Measurements from ENCODE around the genes CNNM1, SLC25A28, DNMBP and HIF1AN.

DNA sequence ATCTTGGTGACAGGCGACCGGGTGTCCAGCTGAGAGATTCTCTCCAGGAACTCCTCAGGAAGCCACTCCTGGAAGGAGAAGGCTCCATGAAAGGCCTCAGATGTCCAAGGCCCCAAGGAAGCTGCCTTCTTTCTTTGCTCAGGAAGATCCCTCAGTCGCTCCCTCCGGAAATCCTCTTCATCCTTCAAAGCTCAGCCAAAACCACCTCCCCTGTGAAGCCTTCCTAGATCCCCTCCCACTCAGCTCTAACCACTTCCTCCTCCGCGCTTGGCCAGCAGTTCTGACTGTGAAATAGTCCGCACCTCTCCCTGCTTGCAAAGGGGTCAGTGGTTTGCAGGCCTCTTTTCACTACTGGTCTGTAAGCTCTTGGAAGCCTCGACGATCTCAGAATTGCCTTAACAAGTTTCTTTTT, 24.0 kb downstream of the PYROXD2 start:
- RRBS = 86% methylated on average over 2 of the region's 9 CpGs

- RRBS = no CpG with 5 or more reads among the region's 12 CpGs
Measured at GRCh38 chr10:98403202-98403749, 11.7 kb downstream of the PYROXD2 start.

- RRBS = no CpG with 5 or more reads among the region's 7 CpGs
Measured at GRCh38 chr10:98444236-98444685, 2.5 kb downstream of the HPS1 start.

DNA sequence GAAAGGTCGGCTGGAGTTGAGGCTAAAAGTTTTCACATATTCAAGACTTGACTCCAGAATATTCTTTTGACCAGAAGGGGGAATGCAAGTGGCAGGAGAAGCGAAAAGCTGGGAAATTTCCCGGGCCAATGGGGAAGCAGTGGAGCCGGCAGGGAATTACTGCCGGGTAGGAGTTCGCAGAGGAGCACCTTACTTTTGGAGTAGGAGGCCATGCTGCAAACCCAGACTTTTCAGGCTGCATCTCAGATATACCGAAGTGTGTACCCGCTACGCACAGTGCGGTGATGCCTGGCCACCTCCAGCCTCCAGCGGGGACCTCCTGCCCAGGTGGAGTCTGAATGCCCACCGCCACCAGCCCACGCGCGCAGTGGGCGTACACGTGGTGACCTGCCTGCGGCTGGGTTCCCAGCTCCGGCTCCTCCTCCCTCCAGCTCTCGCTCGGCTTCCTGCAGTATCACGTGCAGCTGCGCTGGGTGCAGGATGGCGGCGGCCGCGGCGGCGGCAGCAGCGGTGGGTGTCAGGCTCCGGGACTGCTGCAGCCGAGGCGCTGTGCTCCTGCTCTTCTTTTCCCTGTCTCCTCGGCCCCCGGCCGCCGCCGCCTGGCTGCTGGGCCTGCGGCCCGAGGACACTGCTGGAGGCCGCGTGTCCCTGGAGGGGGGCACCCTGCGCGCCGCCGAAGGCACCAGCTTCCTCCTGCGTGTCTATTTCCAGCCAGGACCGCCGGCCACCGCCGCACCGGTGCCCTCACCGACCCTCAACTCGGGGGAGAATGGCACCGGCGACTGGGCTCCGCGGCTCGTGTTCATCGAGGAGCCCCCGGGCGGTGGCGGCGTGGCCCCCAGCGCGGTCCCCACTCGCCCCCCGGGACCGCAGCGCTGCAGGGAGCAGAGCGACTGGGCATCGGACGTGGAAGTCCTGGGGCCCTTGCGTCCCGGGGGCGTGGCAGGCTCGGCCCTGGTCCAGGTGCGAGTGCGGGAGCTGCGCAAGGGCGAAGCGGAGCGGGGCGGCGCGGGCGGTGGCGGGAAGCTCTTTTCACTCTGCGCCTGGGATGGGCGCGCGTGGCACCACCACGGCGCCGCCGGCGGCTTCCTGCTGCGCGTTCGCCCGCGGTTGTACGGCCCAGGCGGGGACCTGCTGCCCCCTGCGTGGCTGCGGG, at the start of gene CNNM1:
TSS of gene CNNM1 (plus strand) at position 449 of the 1,156 bp plus-strand sequence.
- RRBS = 20% methylated on average over 42 of the region's 106 CpGs

- RRBS = no CpG with 5 or more reads among the region's 6 CpGs
Measured at GRCh38 chr10:99395062-99395671, 35.3 kb downstream of the GOT1 start.

DNA sequence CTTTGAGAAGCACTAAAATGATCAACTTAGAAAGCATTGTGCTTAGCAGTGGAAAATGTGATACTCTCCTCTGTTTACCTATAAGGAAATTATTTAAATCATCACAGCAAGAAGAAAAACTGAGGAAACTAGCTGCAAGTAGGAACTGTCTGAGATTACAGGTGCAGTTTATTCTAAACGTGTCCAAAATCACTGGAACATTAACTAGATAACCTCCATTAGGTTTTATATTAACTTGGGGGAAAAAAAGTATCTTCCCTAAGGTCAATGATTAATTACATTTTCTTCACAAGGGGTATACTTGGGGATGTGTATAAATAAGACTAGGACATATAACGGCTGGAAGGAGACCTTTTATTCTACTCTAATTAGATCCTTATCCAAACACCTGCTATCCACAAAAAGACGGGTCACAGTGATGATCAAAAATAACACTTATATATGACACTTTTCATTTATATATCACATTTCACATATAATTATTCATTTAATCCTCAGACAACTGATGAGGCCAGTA, 3.7 kb downstream of the GOT1 start:
- RRBS = no CpG with 5 or more reads among the region's 3 CpGs

DNA sequence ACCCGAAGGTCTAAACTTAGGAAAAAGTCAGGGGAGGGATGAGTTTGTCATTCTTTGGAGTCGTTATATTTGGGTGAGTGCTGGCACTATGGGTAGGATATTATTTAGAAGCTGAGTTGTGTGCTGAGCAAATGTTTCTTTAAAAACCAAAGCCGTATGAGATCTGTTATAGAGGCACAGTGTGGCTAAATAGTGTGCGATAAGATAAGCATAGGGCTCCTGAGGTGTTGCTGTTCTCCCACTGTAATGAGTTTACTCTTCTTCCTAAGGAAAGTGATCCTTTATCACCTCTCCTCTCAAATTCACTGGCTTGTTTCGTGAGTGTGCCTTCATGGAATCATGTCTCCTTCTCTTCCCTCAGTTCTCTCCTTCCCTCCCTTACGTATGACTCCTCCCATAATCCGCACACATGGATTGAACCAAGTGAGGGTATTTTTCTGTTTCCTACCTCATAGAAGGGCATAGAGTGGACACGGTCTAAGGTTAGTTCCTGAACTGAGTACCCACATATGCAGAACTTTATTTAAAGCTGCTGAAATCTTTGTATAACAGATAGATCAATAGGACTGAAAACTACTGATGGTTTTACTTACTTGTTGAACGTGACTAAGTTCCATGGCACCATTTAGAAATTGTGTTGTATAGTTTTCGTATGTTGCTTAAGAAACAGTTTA, 4.0 kb upstream of the GOT1 start:
- RRBS = no CpG with 5 or more reads among the region's 10 CpGs

- RRBS = 71% methylated on average over 10 of the region's 31 CpGs
Measured at GRCh38 chr10:99522566-99523258, 10.0 kb upstream of the NKX2-3 start.

DNA sequence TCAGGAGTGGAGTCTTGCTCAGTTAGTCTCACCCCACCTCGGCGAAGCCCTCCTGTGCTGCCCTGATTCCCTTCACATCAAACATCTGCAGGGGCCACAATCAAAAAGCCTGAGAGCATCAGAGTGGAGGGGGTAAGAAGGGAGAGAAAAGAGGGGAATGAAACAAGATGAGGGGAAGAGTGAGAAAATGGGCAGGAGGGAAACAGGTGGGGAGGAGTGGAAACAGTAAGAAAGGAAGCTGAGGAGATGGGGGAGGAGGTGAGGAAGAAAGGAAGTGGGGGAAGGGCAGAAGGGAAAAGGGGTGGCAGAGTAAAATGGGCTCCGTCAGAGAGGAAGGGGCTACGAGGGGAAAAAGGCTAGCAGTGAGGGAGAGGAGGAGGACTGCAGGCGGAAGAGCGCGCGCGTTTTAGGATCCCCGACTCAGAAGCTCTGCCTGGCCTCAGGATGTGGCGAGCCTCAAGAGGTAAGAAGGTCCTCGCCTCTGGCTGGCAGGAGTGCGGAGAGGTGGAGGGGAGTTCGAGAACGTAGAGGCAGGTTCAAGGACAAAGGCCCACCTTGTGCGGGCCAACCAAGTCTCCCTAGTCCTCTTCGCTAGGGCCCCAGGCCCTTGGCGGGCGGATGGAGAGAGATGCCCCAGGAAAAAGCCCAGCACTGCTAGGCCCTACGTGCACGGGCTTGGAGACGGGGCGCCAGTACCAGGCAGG, 5.8 kb upstream of the NKX2-3 start:
- RRBS = no CpG with 5 or more reads among the region's 23 CpGs

DNA sequence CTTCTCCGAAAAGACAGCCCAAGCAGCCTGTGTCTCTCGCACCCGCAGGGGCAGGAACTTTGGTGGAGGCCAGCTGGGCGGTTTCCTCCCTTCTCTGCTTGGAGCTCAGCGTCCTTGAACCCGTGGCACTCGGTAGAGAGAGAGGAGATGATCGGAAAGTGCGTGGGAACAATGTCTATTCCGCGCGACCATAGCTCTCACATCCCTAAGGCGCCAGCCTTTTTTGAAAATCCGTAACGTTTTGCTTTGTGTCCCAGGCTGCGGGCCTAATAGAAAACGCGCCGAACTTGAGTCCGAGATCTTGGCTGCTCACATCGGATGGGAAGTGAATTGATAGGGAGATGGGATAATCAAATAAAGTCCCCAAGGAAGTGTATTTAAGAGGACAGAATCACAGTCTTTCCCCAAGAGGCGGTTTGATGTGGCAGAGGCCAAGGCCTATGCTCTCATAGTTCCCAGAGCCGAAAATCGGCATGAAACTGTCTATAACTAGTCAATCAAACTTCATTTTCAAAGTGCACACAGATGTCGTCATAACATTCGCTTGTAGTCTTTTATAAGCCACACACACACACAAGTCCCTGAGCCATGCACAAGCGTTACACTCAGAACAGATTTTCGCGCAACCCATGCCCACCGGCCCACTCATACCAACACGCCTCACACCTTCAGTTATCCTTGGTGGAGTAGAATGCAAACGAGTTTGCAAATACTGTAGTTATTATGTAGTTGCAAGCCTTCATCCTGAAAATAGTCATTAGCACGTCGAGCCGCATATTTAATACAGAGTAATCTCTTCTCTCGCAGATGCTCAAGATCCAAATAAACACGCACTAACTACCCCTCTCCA, 1.4 kb downstream of the NKX2-3 start:
- RRBS = no CpG with 5 or more reads among the region's 37 CpGs

DNA sequence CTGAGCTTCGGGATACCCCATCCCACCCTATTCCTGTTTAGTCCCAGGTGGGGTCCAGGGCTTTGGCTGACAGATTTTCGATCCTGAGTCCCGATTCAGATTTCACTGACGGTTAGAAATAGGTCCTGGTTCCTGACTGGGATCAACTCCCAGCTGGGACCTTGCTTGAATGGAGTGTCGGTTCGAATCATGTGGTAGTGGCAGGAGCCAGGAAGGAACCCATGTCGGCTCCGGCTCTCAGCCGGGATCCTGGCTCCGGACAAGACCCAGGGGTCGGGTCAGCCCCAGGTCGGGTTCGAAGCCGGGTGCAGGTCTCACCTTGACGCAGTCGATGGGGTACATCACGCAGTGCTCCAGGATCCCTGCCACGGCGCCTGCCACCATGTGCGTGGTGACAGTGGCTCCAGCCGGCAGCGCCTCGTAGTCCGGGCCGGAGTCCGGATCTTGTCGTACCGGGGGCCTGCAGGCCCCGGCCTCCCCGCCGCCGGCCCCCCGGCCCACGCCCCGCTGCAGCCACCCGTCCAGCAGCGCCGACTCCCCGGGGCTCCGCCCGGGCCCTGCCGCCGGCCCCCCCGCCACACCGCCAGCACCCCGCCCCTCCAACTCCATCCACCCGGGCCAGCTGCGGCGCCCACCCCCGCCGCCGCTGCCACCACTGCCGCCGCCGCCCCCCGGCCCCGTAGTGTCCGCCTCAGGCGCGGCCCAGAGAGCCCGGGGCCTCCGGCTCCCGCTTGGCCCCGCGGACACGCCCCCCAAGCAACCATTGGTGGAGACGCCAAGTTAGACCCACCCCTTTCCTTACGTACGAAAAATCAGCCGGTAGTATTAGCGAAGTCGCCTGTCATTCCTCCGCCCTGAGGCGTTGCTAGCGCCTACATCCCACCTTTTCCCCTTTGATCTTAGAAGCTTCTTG, at the start of gene SLC25A28:
TSS of gene SLC25A28 (minus strand) at position 713 of the 913 bp plus-strand sequence.
- RRBS = 2% methylated on average over 43 of the region's 75 CpGs

DNA sequence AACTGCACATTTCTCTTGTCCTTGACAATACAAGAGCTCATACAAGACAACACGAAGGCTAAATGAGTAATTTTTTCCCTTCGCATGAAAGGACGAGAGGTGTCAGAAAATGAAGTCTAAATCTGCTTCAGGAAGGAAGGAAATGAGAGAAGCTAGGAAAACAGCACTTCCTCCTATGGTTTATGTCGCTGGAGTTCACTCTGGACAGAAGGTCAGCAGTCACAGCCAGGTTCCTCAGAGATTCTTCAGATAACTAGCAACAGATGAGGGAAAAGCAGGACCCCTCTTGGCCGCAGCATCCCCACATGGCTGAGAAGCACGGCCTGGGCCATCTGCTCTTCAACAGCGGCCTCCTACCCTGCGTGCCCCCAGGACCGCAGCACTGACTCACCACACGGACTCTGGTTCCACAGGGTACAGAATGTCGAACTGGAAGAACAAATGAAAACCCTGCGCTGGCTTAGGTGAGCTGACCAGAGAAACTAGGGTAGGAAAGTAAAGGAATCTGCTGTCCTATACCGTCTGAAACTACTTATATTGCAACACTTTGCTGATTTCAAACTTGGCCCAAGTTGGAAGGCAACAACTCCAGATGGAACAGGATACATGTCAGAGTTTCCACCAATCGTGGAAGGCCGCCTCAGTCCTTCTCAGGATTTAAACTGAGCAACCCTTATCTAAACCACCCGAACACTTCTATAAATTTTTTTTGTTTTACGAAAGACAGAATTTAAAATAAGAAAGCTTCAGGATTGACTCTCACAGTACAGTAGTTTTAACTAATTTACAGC, 26.3 kb downstream of the DNMBP start:
- RRBS = no CpG with 5 or more reads among the region's 17 CpGs

GRCh38 chr10:100009769-100010373, at the start of gene DNMBP:
Gene DNMBP, minus strand, starts transcription at chr10:100009947.
- RRBS = 1% methylated on average over 24 of the region's 80 CpGs

- RRBS = no CpG with 5 or more reads among the region's 6 CpGs
Measured at GRCh38 chr10:100046013-100046423, 35.7 kb downstream of the CPN1 start.

DNA sequence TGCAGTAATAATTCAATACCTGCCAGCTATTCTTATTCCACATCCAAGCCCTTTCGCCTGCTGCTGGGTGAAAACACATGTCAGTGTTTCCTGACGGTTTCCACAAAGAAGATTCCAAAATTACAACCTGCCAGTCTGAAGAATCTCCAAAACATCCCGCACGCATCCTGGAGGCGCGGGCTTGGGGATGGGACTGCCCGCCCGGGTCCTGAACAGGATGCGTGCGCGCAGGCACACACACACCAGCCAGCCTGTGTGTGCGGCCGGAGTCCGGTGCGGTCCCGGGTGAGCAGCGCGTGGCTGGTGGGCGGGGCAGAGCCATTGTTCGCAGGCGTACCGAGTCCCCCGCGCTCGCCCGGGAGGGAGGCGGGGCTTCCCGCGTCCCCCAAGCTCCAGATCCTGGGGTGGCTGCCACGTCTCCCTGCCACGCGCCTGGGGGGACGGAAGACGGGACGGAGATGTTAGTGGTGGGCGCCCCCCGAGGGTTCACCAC, 718 bp upstream of the SCD start:
- RRBS = 1% methylated on average over 17 of the region's 37 CpGs

DNA sequence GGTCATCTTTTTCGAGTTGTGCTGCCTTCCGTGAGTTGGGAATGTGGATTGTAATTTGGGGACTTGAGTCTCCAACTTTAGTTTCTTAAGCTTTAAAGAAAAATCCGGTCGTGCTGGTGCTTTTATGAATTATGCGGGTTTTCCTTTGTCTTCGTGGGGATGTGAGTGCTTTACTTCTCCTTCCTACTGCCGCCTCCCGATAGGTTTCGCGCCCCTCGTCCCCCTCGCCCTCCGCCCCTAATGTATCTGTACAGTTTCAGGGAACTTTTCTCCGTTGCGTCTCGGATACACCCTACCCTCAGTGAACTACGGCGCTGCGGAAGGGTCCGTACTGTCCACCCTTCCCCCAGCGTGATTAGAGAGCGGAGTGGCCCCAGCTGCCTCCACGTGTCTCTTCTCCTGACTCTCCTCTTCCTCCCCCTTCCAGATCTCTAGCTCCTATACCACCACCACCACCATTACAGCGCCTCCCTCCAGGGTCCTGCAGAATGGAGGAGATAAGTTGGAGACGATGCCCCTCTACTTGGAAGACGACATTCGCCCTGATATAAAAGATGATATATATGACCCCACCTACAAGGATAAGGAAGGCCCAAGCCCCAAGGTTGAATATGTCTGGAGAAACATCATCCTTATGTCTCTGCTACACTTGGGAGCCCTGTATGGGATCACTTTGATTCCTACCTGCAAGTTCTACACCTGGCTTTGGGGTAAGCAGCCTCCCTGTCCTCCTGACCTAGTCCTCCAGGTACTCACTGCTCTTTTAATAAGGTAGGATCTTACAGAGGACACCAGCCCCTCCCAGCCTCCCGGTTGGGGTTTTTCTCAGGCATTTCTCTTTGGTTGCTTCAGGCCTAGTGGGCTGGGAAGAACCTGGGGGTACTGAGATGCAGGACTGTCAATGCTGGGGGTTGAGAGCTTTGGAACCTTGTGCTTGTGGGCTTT, 876 bp downstream of the SCD start:
- RRBS = no CpG with 5 or more reads among the region's 28 CpGs

GRCh38 chr10:100535597-100536825, at the start of gene HIF1AN:
Gene HIF1AN, plus strand, starts transcription at chr10:100535943.
- RRBS = 1% methylated on average over 17 of the region's 43 CpGs

DNA sequence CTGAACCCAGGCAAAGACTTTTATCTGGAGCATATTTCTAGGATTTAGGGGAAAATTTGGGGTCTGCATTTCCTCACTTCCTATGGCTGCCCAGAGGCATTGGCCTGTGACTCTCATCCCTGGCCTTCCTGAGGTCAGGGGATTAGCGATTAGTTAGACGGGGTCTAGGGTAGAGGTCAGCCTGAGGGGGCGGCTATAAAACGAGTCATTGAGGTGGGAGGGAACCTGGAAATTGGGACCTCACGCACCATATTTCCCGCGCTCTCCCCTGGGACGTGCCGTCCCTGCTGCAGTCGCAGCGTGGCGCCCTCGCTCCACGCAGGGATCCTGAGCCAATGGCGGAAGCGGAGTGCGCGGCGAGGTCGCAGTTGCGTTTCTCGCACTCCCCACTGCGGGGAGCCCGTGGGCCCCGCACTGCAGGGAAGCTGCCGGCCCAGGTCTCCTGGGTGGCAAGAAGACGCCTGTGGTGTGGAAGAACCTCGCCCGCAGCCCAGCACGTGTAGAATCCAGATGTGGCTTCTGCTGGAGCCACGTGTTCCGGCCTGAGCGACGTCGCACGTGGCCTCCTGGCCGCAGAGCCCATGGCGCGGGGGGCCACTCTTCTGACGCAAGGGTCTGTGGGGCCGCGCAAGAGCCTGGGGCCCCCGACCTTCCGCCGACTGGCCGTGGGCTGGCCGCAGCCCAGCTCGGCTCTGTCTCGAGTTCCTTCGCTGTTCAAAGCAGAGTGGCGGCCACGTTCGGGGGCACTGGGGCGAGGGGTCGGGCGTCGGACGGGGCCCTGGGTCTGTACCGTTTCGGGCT, 26.3 kb downstream of the HIF1AN start:
- RRBS = 70% methylated on average over 2 of the region's 60 CpGs

- RRBS = 98% methylated on average over 5 of the region's 29 CpGs
Measured at GRCh38 chr10:101005192-101005774, 5.7 kb downstream of the LZTS2 start.

DNA sequence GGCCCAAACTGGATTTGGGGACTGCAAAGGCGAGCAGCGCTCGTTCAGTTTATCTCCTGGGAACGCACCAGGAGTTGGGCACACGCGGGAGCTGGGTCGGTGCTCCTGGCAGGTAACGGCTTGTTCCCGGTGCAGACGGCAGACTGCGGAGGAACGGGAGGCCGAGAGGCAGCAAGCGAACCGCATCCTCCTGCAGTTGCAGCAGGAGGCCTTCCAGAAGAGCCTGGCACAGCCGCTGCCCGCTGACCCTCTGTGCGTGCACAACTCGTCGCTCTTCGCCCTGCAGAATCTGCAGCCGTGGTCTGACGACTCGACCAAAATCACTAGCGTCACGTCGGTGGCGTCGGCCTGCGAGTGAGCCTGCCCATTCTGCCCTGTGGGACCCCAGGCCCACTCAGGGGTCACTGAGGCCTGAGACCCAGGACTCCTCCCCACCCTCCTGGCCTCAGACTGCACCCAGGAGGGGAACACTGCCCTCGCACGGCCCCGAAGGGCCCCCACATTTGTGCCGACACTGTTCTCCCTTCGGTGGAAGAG, 5.5 kb downstream of the TLX1 start:
- RRBS = no CpG with 5 or more reads among the region's 35 CpGs

All from HTR-8/SVneo (cell line).